ENCODE results near the gene MRAP2.

- PRO-cap, result no peak
Observed at GRCh38 chr6:79180307-79180650, 102.2 kb upstream of the PHIP start.

DNA sequence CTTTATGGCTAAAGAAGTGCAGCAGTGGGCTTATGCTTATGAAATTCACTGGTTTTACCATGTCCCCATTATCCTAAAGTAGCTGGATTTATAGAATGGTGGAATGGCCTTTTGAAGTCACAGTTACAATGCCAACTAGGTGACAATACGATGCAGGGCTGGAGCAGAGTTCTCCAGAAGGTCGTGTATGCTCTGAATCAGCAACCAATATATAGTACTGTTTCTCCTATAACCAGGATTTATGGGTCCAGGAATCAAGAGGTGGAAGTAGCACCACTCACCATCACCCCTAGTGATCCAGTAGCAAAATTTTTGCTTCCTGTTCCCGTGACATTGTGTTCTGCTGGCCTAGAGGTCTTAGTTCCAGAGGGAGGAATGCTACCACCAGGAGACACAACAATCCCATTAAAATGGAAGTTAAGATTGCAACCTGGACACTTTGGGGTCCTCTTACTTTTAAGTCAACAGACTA is 283.2 kb downstream of the BCKDHB start:
- PRO-cap, result no peak

- PRO-cap, result no peak
Observed at GRCh38 chr6:80394804-80395653, 288.6 kb downstream of the BCKDHB start.

- PRO-cap, result no peak
Observed at GRCh38 chr6:81215082-81215593, 537.3 kb downstream of the TENT5A start.

- PRO-cap, result no peak
Observed at GRCh38 chr6:81727851-81728329, 24.6 kb downstream of the TENT5A start.

DNA sequence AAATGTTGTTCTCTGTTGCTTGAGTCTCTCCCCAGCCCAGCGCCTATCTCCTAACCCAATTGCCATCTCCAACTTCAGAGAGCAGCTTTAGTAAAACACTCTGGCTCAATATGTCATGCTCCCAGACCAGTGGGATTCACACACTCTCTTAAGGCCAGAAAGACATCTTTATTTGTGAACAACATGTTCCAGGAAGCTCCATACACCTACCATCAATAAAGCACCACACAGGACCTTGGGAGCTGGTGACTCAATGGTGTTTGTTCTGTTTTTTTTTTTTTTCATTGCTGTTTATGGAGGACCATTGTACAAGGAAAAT is 36.2 kb upstream of the TENT5A start:
- PRO-cap, result no peak

DNA sequence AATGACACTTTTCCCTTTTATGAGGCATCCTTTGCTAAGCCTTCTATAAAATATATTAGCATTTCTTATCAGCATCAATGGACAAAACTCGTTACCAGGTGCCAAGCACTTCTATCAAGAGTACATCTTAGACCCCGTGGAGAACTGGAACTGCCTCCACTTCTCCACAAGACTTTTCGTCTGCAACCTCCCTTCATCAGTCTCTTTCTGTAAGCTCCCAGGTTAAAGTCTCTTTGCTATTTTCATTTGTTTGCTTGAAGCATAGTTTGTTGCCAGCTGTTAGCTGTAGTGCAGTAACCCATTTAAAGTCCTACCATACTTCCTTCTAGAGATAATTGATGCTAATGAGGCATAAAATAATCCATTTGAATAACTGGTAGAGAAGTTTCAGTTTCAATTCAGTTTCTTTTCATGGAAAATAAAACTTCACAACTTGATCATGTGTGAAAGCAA is 68.3 kb upstream of the TENT5A start:
- PRO-cap, result no peak

GRCh38 chr6:82017301-82017918 is 230.1 kb downstream of the IBTK start:
- PRO-cap, result unidirectional peak, plus-strand start at chr6:82017610

DNA sequence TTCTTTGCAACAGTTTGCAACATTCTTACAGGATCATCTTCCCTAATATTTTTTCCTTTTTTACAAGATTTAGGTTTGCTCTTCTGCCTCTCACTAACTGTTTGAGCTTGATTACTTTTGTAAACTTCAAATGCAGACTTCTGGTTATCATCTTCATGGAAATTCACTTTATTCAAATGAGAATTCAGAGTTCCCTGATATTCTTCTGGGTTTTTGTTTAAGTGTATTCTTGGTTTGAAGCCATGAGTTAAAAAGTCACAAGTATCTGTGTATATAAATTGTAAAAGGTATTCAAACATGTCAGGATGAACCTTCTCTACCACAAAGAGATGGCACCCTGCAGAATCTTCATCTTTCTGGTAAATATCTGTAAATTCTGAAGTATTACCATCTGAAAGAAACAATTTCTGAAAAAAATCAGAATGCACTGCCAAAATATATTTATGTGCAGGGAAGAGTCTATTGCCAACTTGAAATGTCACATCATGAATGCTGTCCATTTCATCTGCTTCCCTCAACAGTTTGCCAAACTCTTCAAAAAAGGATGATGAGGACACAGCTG is 33.2 kb downstream of the IBTK start:
- PRO-cap, result no peak

DNA sequence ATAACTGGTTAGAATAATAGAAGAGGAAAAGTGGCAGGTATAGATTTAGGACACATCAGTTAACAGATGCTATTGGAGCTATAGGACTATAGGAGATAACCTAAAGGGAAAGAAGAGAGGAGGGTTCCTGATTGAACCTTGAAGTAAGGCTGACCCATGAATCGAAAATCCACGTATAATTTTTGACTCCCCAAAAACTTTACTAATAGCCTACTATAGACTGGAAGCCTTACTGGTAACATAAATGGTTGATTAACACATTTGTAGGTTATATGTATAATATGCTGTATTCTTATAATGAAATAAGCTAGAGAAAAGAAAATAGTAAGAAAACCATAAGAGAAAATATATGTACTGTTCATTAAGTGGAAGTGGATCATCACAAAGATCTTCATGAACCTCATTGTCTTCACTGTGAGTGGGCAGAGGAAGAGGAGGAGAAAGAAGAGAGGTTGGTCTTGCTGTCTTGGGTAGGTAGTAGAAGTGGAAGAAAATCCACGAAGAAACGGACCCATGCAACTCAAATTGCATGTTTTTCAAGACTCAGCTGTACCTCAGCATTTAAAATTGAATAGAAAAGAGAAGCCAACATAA is 18.6 kb downstream of the DOP1A start:
- PRO-cap, result no peak

DNA sequence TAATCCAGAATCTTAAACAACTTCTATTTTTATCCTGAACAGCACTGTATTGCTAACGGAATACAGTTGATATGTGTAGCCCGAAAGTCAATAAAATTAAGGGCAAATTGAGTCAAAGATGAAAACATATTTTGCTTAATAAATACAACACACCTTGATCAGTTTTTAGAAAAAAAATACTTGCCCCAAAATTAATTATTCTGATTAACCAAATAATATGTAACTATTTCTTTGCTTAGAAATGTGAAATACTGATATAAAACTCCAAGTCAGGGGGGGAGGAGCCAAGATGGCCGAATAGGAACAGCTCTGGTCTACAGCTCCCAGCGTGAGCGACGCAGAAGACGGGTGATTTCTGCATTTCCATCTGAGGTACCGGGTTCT is 97.2 kb downstream of the ME1 start:
- PRO-cap, result no peak

GRCh38 chr6:83464723-83465136 is 33.9 kb upstream of the ME1 start:
- PRO-cap, result no peak

DNA sequence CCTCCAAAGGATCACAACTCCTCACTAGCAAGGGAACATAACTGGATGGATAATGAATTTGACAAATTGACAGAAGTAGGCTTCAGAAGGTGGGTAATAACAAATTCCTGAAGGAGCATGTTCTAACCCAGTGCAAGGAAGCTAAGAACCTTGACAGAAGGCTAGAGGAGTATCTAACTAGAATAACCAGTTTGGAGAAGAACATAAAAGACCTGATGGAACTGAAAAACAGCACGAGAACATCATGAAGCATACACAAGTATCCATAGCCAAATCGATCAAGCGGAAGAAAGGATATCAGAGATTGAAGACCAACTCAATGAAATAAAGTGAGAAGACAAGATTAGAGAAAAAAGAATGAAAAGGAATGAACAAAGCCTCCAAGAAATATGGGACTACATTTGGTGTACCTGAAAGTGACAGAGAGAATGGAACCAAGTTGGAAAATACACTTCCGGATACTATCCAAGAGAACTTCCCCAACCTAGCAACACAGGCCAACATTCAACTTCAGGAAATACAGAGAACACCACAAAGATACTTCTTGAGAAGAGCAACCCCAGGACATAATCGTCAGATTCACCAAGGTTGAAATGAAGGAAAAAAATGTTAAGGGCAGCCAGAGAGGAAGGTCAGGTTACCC is 84.2 kb downstream of the CYB5R4 start:
- PRO-cap, result no peak

DNA sequence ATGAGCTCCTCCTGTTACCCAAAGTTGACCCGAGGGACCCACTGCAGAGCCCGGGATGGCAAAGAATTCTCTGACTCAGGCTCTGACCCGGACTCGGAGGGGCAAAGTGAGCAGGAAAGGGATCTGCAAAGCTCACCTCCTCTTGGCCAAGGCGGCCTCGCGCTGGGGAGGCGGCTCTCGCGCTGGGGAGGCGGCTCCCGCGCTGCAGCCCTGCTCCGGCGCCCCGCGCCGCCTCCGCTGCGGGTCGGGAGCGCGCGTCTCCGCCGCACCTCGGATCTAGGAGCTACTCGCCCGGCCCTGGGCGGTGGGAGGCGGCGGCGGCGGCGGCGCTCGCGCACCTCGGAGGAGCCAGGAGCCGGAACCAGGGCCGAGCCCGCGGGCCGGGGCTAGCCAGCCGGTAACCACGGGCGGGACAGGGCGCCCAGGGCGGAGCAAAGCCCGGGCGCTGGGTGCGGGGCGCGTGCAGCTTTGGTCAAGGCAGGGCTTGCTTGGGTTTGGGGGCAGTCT is at the start of gene MRAP2:
TSS of gene MRAP2 (plus strand) at position 286 of the 507 bp plus-strand sequence.
- PRO-cap, result no peak

- PRO-cap, result unidirectional peak, plus-strand start at chr6:84051723
Observed at GRCh38 chr6:84051632-84051878, 18.0 kb downstream of the MRAP2 start.

DNA sequence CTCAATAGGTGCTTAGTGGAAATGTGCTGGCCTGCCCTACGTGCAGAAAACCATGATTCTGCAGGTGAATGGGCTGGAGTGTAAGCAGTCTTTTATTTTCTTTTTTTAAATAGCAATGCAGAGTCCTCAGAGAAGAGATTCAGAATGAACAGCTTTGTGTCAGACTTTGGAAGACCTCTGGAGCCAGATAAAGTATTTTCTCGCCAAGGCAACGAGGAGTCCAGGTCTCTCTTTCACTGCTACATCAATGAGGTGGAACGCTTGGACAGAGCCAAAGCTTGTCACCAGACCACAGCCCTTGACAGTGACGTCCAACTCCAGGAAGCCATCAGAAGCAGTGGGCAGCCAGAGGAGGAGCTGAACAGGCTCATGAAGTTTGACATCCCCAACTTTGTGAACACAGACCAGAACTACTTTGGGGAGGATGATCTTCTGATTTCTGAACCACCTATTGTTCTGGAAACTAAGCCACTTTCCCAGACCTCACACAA is 55.5 kb downstream of the MRAP2 start:
- PRO-cap, result no peak

- PRO-cap, result no peak
Observed at GRCh38 chr6:84184121-84185391, 42.9 kb downstream of the CEP162 start.

DNA sequence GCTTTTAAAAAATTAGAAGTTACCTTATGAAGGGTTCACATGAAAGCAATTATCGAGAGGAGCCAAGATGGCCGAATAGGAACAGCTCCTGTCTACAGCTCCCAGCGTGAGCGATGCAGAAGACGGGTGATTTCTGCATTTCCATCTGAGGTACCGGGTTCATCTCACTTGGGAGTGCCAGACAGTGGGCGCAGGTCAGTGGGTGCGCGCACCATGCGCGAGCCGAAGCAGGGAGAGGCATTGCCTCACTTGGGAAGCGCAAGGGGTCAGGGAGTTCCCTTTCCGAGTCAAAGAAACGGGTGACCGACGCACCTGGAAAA is 138.1 kb downstream of the TBX18 start:
- PRO-cap, result no peak

DNA sequence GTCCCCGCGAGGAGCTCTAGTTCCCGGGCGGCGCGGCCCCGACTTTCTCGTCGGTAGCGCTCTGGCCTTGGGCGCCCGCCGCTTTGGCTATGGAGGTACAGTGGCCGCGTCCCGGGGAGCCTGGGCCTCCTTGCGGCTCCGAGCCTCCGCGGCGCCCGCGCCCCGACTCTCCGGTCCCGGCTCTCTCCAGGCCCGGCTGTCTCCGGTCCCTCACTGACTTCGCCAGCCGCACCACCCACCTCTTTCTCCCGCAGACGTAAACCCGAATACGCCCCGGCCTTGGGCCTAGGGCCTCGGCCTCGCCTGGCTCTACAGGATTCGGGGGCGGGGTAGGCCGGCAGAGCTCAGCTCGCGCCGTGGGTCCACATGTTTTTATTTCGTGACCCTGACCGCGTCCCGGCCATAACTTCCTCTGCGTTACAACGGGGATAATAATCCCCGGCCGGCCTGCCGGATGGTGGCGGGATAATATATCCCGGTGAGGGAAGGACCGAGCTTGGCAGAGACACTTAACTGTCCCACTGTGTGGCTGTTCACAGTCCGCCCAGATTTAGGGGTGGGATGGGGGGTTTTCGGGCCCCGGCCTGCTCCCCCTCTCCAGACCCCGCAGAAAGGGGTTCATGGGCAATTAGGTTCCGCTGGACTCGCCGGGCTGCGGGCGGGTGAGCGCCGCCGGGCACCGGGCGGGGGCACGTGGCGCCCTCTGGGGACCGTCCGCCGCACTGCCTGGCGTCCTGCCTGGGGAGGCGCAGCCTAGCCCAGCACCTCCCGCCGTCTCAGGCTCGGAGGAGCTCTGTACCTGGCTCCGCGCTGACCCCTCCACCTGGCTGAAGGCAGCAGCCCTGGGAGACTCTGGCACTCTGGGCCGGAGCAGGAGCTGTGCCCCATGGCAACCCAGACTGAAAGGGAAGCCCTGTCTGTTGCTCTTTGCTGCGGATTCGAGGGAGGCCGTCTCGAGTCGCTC is 10.1 kb upstream of the TBX18 start:
- PRO-cap, result no peak

DNA sequence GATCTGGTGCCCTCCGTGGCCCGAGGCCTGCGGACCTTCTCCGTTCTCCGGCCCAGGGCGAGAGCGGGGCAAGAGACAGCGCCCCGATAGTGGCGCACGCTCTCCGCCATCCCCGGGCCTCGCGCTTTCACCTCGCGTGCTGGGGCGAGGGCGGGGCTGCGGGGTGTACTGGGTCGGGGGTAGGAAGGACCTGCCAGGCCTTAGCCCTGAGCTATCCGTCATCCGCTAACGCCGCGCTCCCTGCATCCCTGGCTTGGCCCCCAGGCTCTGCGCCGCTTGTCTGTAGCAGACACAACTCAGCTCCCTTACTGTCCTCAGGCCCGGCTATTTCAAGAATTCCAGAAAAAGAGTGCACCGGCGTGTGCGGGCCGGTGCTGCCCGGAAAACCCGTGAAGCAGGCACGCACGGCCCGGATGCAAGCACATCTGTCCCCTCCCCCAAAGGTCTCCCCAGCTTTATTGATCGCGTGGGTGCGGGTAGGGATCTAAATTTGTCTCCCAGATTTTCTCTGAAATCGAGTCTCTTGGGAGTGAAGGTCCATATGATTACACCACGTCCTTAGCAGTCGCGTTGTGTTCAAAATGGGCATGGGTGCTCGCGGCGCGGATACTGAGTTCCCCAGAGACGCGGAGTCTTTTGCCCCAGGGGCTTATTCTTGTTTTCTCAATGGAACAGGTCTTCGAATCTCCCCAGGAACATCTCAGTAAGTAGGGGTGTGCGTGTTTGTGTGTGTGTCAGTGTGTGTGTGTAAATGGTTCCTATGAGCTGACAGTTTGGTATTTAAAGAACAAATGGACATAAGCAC is 3.0 kb upstream of the ZNF292 start:
- PRO-cap, result bidirectional peak, plus-strand start at position 212 of the sequence, minus-strand start at position 121 of the sequence